ENCODE measurements around the genes ZNF221, ZNF230, ZNF226, ZNF112 and TRAPPC6A.

- RRBS, result no CpG with 5 or more reads among the region's 5 CpGs
Observed at GRCh38 chr19:43683073-43683646, 13.2 kb upstream of the PLAUR start.

DNA sequence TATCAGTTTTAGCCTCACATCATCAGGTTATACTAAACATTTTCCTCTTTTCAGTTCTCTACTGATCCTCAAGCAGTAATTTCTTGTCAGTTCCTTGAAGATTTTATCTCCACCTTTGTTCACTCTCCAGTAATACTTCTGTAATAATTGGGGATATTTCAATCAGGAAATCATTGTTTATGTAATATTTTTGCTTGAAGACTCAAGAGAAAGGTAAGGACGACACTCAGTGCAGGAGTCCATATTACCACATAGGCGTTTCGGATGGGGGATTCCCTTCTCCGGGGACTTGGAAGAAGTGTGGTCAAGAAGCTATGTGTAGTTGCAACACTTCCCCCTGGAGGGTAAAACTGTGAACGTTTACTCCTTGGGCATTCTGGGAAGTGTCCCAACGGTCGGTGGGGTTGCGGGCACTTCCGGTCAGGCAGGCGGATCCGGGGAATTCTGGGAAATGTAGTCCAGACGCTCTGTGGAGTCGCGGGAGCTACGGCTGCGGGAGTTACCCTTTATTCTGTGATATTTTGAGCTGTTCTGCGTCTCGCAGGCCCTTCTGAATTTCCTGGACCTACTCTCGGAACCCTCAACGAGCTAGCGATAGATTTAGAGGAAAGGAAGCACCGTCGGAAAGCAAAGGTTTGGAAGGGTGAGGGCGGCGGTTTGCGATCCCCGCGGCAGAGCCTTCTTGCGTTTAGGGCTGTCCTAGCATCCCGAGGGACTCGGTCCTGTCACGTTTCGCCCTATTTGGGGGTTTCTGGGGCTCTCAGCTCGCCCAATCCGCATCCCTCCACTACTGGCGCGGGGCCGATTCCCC lies at the start of gene ZNF221:
Gene ZNF221, plus strand, starts transcription at position 461 of the 811 bp plus-strand sequence.
- RRBS, result no CpG with 5 or more reads among the region's 38 CpGs

- RRBS, result no CpG with 5 or more reads among the region's 44 CpGs
Observed at GRCh38 chr19:44002292-44003148, at the start of gene ZNF230. Gene ZNF230 (plus strand): TSS chr19:44002957.

GRCh38 chr19:44065928-44067120 lies 5.6 kb upstream of the ZNF284 start:
- RRBS, result no CpG with 5 or more reads among the region's 10 CpGs

DNA sequence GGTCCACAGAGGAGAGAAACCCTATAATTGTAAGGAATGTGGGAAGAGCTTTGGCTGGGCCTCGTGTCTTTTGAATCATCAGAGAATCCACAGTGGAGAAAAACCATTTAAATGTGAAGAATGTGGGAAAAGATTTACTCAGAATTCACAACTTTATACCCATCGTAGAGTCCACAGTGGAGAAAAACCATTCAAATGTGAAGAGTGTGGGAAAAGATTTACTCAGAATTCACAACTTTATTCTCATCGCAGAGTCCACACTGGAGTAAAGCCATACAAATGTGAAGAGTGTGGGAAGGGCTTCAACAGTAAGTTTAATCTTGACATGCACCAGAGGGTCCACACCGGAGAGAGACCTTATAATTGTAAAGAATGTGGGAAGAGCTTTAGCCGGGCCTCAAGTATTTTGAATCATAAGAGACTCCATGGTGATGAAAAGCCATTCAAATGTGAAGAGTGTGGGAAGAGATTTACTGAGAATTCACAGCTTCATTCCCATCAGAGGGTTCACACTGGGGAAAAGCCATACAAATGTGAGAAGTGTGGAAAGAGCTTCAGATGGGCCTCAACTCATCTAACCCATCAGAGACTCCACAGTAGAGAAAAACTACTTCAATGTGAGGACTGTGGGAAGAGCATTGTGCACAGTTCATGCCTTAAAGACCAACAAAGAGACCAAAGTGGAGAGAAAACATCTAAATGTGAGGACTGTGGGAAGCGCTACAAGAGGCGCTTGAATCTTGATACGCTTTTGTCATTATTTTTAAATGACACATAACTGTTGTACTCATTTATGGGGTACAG lies 9.2 kb upstream of the ZNF234 start:
- RRBS, result no CpG with 5 or more reads among the region's 8 CpGs

GRCh38 chr19:44164377-44165492 lies at the start of gene ZNF226:
Gene ZNF226 (plus strand): TSS chr19:44165100.
- RRBS, result 2% methylated on average over 8 of the region's 35 CpGs

GRCh38 chr19:44356340-44357278 lies at the start of gene ZNF112:
Gene ZNF112 (minus strand): TSS chr19:44356680.
- RRBS, result no CpG with 5 or more reads among the region's 41 CpGs

DNA sequence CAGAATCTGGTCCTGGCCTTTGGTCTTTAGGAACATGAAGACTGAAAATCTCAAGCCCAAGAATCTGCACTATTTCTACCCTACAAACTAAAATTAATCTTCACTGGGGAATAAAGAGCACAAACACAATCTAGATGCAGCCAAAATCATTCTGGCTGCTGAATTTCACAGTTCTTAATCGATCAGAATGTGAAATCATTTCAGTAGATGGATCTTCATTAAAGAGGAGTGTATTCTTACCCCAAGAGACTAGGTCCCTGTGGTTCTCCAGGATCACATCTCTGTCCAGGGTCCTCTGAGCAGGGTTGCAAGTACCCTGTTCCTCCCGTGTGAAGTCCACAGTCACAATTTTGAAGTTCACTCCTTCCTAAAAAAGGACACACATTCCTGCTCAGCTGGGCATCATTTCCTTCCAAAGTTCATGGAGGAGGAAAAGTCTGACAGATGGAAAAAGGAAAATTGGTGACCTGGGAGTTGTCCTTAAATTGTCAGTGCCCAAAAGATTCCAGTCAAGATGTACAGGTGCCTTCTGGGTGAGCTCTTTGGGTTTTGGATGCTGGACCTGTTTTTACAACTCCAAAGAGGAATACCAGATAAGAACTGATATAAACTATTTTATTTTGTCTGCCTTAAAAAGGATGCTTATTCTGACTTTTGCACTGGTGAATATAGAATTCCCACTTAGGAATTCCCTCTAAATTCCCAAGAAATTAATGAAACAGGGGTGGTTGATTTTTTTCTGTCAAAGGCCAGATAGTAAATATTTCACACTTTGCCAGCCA lies 21.1 kb downstream of the ZNF180 start:
- RRBS, result no CpG with 5 or more reads among the region's 2 CpGs

DNA sequence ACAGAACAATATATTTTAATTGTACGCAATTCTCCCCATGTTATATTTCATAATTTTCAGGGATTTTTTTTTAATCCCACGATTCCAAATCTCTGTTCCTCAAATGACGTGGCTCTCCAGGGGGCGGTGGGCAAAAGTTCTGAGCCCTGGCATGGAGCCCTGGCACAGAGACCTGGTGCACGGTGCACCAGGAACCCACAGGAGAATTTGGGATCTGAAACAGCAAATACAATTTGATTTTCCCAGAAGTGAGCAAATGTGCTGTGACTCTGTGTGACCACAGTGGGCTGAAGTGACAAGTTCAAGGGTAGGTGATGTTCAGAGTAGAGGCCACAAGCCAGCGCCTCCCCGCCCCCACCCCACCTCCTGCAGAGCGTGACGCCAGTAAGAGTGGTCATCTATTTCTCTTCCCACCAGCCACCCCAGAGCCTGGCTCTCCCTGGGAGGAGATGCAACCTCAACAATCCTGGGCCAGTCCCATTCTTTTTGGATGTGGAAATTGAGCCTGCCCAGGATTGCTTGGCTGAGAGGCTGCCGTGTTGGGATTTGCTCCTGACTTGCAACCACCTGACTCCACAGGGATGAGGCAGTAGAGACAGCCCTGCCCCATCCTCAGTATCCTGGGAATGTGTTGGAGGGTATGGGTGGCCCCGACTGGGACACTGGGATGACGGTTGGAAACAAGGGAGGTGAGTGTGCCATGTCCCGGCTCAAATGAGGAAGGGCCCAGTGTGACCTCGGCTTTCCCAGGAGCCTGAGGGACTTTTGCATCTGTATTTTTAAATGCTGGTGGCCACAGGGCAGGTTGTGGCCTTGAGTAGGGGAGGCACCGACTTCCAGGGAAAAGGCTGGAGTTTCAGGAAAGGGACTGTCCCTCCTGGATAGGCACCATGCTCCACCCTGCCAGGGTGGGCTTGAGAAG lies 11.1 kb upstream of the BCL3 start:
- RRBS, result no CpG with 5 or more reads among the region's 15 CpGs

GRCh38 chr19:44749108-44749517 lies 605 bp downstream of the BCL3 start:
- RRBS, result 3% methylated on average over 1 of the region's 4 CpGs

- RRBS, result no CpG with 5 or more reads among the region's 19 CpGs
Observed at GRCh38 chr19:44764835-44765603, 12.7 kb upstream of the CBLC start.

- RRBS, result no CpG with 5 or more reads among the region's 6 CpGs
Observed at GRCh38 chr19:44767814-44768328, 9.8 kb upstream of the CBLC start.

DNA sequence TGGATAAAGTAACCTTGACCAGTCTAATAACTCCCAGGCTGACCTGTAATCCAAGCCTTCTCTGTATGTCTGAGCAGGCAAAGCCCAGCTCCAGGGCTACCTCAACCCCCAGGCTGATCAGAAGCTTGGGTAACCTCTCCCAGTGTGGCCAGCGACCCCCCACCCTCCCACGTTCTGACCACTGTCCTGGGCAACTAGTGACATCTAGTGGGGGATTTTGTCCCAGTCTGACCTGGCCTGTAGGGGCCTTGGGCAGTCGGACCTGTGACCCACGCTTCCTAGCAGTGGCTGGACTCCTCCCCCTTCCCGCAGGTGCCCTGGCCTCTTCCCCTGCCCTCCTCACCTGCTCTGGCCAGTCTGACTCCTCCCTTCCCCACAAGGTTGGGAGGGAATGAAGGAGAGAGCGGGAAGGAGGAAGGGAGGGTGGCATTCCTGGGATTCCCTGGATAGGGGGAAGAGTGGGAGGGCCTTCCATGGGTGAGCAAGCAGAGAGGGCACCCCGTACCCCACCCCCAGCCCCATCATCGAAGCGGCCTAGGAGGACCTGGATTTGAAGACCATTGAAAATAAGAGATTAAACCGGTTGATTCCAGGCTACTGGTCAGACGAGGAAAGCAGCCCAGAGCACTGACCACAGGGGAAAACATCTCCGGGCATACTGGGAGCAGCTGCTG lies 848 bp upstream of the BCAM start:
- RRBS, result 22% methylated on average over 3 of the region's 12 CpGs

DNA sequence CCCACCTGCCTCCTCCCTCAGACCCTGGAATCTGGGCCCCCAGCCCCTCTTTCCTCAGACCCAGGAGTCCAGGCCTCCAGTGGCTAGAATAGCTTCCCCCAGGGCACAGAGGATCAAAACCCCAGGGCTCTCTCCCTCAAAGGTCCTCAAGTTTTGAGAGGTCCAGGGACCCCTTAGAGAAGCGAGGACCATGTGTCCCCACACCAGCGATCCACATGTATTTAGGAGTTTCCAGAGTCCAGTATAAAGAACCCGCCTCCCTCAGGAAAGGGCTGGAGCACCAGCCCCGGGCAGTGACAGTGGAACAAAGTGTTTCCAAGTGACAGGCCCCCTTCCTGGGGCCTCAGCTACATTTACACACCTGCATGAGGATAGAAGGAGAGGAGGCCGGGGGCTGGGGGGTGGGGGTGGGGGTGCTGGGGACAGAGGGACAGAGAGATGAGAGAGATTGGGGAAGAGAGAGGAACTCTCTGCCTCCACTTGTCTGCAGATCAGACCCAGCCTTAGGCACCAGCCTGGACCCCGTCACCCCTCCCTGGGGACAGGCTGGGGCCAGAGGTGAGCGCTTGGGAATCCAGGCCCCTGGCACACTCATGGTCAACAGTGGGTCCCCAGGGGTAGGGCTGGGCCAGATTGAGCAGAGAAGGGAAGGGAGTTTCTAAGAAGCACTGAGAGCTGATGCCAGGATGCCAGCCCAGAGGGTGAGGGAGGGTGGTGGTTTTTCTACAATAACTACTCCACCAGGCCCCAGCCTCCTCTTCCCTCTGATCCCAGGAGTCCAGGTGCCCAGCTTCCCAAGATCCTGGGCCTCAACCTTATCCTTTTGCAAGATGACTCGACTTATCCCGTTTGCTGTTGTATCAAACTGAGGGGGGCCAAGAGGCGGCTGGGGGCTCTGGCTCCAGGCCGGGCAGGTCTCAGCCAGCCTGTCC lies 835 bp downstream of the BCAM start:
- RRBS, result 51% methylated on average over 3 of the region's 11 CpGs

DNA sequence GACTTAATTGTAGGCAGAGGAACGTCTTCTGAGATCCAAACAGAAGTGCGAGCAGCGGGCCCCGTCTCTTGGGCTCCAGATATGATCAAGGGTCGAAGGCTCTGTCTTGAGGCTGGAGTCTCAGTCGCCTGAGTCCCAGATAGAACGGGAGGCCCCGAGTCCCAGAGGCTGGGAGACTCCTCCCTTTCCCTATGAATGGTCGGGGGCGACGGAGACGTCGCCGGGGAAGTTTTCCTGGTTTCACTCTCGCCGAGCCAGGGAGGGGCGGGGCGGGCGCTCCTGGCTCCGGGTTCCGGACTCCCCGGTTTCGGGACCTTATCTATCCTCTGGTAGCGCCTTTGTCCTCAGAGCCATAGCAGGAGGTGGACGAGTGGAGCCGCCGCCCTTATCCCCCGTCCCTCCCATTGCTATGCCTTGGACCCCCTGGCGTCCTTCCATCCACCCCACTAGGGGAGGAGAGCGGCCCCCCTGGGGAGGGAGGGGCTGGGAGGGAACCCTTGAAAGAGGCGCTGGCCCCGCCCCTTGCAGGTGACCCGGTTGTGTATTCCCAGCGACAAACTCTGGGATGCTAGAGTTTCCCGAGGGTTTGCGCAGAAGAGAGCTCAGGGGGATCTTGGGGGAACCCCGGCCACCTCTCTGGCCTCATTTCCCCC lies 1.5 kb downstream of the NECTIN2 start:
- RRBS, result 59% methylated on average over 9 of the region's 37 CpGs

DNA sequence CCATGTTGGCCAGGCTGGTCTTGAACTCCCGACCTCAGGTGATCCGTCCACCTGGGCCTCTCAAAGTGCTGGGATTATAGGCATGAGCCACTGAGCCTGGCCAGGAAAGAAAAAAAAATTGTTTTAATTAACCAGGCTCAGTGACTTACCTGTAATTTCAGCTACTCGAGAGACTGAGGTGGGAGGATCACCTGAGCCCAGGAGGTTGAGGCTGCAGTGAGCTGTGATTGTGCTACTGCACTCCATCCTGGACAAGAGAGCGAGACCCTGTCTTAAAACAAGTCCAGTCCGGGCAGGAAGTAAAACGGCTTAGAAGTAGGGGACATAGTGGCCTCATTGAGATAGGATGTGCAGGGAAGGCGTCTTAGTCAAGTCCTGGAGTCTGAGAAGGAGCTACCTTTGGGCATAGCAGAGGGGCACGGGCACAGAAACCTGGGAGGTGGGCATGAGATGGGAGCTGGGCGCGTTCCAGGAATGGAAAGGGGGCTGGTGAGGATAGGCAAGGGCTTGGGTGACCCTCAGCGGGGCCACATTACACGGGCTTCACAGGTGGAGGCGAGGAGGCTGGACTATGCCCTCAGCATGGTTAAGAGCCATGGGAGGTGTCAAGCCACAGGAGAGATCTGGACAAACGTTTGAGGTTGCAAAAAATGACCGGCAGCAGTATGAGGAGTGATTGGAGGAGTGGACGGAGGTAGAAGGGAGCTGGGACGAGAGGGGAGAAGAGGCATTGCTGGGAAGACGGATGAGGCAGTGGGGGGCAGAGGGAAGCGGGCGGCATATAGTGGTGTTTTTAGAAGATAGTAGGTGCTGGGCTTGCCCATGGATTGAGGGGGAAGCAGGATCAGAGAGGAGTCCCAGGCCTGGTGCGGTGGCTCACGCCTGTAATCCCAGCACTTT lies 21.4 kb downstream of the NECTIN2 start:
- RRBS, result no CpG with 5 or more reads among the region's 22 CpGs

DNA sequence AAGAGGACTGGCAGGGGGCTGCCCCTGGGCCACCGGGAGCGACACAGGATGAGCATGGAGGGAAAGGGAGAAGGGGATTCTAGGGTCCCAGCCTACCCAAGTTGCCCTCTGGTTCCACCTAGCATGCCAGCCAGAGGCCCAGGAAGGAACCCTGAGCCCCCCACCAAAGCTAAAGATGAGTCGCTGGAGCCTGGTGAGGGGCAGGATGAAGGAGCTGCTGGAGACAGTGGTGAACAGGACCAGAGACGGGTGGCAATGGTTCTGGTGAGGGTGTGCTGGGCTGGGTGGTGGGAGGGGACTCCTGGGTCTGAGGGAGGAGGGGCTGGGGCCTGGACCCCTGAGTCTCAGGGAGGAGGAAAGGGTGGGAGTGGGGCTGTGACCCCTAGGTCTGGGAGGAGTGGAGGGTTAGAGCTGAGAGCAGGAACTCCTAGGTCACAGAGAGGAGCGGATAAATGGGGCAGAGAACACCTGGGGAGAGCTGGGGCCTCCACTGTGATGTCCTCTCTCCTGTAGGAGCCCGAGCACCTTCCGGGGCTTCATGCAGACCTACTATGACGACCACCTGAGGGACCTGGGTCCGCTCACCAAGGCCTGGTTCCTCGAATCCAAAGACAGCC lies 1.1 kb upstream of the APOC2 start:
- RRBS, result no CpG with 5 or more reads among the region's 10 CpGs

DNA sequence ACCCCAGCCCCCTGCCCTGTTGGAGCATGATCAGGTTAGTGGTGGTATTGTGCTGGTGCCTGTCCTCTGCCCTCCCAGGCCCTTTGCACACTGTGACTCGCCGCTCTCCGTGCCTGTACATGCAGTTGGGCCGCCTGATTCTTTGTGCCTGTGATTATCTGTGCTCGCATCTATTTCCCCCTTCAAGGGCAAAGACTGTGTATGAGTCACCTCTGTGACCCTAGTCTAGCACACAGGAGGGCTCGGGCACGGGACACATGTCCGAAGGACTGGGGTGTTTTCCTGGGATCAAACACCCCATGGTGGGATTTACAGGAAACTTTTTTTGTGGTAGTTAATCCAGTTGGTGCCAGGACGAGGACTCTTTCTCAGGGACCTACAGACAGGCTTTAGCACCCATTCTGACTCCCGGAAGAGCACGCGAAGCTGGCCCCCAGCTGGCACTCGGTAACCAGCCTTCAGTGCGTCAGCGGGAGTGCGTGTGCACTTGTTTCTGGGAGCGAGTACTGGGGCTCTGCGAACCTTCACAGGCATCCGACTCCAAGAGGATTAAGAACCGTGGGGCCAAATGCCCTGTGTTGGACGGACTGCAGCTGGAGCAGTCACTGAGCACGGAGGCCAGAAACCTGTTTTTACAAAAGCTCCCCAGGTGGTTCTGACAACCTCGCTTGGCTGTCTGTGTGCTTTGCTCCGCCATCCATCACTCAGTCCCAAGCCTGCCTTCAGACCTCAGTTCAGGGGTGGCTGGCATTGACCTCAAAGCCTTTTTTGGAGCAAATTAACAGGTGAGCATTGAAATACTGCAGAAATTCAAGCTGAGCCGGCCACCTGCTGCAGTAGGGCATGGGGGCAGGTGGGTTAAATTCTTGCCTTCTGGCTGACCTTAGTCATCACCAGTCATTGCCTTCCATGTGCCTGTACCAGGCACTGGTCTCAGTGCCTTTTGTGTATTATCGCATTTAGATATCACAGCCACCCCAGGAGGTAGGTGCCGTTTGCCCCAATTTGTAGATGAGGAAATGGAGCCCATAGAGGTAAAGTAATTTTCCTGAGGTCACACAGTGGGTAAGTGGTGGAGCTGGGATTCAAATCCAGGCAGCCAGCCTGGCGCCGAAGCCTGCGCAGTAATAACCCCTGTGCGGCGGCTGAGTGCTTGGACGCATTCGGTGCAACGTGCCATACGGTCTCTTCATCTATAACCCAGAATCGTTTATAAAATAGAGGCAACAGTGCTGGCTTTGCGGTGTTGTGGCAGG lies 6.9 kb downstream of the PPP1R37 start:
- RRBS, result no CpG with 5 or more reads among the region's 38 CpGs

- RRBS, result 2% methylated on average over 29 of the region's 66 CpGs
Observed at GRCh38 chr19:45177614-45178699, at the start of gene TRAPPC6A. Gene TRAPPC6A (minus strand): TSS chr19:45178237.

- RRBS, result 93% methylated on average over 2 of the region's 18 CpGs
Observed at GRCh38 chr19:45180024-45180837, 1.6 kb downstream of the BLOC1S3 start.

All from HCT116 (cell line).